Melanocyte of skin (primary cell): Measurements from ENCODE around the gene TSHZ2.

- CAGE, long polyA plus RNA, 2 experiments = no peak in any of the 2 experiments
Measured at GRCh38 chr20:51594720-51595453, 52.4 kb upstream of the NFATC2 start.

DNA sequence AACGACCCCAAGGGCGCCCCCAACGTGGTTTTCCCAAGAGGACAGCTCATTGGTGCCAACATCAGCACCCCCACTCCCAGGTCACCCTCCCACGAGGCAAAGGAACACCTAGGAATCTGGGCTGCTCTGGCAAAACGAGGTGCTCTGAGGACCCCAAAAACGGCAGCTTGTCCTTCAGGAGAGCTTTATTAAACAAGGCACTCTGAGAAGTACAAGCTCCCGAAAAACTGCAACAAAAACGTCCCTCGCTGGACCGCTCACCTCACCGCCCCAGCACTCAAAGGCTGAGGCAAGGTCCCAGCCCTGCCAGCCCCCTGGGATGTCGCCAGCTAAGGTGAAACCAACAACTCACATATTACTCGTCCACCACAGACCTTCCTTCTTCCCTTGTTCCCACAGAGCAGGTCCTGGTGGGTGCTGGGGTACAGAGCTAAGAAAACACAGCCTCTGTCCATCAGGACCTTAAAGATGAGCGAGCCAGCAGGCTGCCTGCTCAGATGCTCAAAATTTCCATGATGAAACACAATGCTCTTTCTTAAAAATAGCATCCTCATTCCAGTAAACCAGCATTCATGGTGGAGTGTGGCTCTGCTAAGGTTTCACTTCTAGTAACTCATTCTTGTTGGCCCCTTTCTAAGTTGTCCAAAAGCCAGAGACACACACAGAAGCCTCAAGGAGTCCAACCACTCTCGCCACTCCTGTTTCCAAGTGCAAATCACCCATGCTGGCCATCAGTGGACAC is 36.0 kb downstream of the ATP9A start:
- CAGE, long polyA plus RNA, 2 experiments = no peak in any of the 2 experiments

- CAGE, long polyA plus RNA, 2 experiments = no peak in any of the 2 experiments
Measured at GRCh38 chr20:51758818-51759523, 9.2 kb downstream of the ATP9A start.

- CAGE, long polyA plus RNA, 2 experiments = no peak in any of the 2 experiments
Measured at GRCh38 chr20:52001093-52001441, 190.5 kb downstream of the ZFP64 start.

GRCh38 chr20:52094751-52094950 is 96.9 kb downstream of the ZFP64 start:
- CAGE, long polyA plus RNA, 2 experiments = no peak in any of the 2 experiments

DNA sequence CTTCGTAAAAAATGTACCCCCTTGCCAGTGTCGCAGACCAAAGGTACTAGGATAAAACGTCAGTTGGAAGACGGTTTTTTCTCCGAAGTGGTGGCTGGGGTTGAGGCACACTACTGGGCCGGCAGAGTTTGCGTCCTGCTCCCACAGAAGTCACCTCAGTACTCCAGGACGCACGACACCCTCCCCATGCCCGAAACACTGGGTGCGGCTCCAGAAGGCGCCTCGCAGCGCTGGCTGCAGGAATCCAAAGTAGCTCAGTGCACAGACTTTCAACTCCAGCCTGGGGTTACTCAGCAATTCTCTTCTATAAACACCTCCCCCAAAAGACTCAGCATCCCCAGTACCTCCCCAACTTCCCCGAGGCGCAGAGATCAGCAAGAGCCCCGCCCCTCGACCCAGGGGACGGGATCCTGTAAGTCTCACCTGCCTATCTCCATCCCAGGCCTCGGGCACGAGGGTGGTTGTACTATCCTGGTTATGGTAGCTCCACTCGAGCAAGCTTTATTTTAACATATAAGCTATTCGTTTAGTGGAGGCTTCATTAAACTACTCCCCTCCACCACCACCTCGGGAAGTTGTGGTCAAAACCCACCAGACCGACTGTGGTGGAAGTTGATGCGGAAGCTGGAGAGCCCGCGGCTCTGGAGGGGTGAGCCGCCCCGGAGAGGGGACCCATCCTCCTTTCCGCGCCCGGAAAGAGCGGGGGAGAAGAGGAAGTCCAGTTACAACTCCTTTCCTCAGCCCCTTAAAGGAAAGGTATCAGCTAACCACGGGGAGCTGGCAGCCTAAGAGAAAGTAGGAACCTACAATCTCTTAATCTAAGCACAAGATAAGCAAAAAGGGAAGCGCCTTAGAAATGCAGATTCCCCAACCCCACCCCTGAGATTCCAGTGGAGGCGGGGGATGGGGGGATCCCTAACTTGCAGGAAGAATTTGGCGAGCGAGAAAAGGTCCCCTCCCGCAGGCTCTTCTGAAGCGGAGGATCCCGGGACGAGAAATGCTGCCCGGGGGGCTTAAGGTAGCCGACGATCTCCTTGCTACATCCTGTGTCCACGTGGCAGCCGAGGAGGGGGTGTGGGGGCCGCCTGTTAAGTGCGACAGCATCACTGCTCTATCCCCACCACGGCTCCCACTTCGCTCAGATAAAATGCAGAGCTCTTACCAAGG is 87.8 kb downstream of the ZFP64 start:
- CAGE, long polyA plus RNA, 2 experiments = no peak in any of the 2 experiments

DNA sequence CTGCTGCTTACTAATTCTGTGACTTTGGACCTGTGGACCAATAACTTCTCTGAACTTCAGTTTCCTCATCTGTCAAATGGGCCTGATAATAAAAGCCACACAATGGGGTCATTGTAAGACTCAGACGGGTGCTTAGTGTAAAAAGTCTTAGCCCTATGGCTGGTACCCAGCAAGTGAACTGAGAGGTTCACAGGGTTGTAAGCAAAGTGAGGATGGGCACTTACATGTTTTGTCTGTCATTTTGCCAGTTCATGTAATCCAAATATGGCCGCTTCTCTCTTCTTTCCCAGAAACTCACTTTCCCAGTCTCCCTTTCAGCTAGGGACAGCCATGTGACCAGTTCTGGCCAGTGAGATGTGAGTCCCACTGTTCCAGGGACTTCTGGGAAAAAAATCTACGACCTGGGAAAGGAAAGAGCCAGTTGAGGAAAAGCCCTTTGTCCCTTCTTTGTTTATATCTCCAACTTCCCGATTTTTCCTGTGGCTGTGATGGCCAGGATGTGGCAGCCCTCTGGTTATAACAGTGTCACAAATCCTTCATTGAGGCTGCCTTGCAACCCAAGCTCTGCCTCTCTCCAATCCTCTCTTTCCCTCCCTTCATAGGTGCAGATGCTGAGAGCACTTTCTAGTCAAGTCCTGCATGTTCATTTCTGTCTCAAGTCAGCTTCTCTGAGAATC is 148.4 kb upstream of the ZFP64 start:
- CAGE, long polyA plus RNA, 2 experiments = no peak in any of the 2 experiments

GRCh38 chr20:52490842-52491162 is 299.2 kb upstream of the ZFP64 start:
- CAGE, long polyA plus RNA, 2 experiments = no peak in any of the 2 experiments

DNA sequence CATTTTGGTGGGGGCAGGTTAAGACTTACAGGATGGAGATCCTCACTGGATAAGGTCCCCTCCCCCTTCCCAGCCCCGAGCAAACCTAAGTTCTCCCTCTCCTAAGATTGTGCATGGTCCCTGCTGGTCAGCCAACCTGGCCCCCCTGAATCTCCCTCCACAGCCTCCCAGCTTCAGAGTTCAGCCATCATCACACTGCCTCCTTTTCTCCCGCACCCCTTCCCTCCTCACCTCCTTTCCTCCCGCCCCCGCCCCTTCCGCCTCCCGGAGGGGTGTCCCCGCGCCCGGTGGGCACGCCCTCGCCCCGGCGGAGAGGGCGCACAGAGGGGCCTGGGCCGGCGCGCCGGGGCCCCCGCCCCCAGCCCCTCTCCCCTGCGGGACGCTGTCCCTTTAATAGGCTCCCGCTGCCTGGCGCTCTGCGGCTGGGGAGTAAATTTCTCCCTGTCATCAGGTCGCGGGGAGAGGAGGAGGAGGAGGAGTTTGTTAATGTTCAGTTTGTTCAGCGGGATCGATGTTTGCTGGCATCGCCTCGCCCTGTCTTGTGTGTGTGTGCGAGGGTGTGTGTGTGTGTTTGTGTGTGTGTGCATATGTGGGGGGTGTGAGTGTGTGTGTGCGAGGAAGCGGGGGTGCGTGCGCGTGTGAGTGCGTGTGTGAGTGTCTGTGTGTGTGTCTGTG is at the start of gene TSHZ2:
Gene TSHZ2 (plus strand): TSS at position 493 of the 675 bp plus-strand sequence.
- CAGE, long polyA plus RNA, 2 experiments = no peak in any of the 2 experiments

GRCh38 chr20:53567049-53568146 is 26.2 kb downstream of the ZNF217 start:
- CAGE, long polyA plus RNA, 2 experiments = no peak in any of the 2 experiments

GRCh38 chr20:53585168-53585399 is 8.6 kb downstream of the ZNF217 start:
- CAGE, long polyA plus RNA, 2 experiments = no peak in any of the 2 experiments

- CAGE, long polyA plus RNA, 2 experiments = no peak in any of the 2 experiments
Measured at GRCh38 chr20:53596975-53597534, 3.4 kb upstream of the ZNF217 start.

GRCh38 chr20:53660080-53660990 is 66.7 kb upstream of the ZNF217 start:
- CAGE, long polyA plus RNA, 2 experiments = no peak in any of the 2 experiments

DNA sequence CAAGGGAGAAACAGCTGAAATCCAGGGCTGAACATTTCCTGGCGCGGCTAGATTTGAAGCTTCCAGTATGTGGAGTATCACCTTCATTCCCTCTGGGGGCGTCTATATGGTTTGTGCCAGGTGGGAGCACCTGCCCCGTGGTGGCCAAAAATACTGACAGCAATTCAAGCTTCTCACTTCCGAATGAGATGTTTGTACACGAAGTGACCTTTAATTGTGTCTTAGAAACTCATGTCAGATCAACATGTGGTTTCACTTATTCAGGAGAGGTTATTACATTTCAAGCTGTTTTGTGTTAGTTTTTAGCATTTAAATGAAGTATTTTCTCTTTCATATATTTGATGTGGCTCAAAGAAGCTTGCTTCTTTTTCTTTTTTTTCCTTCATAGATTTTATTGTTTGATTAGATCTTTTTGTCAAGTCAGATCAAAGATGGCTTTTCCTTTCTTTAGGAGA is 67.4 kb upstream of the ZNF217 start:
- CAGE, long polyA plus RNA, 2 experiments = no peak in any of the 2 experiments

- CAGE, long polyA plus RNA, 2 experiments = no peak in any of the 2 experiments
Measured at GRCh38 chr20:53785136-53785704, 191.6 kb upstream of the ZNF217 start.

DNA sequence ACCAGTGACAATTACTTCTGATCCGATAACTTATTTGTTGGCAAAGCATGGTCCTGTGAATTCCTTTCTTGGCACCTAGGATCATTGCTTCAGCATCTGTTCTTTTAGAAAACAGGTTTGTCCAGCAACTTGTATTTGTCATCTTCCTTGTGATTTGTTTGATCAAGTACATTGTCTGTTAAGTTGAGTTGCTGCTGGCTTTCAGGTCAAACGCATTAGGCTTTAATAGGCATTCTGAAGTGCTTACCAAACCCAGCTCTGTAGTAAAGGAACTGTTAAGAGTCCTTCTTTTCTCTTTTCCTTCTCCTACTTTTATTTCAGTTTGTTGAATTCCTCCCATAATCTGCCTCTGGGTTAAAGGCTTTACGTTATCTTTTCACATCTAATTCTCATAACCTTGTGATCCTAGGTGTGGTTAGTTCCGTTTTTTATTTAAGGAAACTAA is 192.5 kb upstream of the ZNF217 start:
- CAGE, long polyA plus RNA, 2 experiments = no peak in any of the 2 experiments

DNA sequence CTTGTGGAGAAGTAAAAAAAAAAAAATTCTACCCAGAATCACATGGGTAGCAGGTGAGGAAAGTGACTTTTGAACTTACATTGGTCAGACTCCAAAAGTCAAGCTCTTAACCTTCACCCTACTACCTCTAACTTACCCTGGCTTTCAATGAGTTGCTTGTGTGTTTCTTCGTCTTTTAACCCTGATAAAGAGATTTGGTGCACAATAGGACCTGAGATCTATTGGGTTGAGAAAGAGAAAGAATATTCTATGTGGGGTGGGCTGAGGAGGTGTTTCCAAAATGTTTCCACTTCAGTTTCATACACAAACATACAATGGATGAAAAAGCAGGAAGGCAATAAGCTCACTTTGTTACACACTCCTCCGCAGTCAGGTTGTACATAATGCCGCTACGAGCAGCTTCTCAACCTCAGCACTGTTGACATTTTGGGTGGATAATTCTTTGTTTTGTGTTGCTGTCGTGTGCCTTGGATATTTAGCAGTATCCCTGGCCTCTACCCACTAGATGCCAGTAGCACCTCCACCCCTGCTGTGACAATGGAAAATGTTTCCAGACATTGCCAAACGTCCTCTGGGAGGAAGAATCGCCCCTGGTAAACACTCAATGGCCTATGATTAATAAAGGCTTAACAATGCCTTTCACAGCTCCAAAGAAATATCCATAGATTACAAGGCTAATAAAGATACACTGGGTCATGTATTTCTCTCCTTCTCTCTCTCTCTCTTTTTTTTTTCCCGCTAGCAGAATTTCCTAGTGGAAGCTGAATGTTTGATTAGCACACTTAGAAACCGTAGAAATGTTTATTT is 193.1 kb upstream of the ZNF217 start:
- CAGE, long polyA plus RNA, 2 experiments = no peak in any of the 2 experiments

GRCh38 chr20:53875550-53876116 is 194.8 kb downstream of the BCAS1 start:
- CAGE, long polyA plus RNA, 2 experiments = no peak in any of the 2 experiments

DNA sequence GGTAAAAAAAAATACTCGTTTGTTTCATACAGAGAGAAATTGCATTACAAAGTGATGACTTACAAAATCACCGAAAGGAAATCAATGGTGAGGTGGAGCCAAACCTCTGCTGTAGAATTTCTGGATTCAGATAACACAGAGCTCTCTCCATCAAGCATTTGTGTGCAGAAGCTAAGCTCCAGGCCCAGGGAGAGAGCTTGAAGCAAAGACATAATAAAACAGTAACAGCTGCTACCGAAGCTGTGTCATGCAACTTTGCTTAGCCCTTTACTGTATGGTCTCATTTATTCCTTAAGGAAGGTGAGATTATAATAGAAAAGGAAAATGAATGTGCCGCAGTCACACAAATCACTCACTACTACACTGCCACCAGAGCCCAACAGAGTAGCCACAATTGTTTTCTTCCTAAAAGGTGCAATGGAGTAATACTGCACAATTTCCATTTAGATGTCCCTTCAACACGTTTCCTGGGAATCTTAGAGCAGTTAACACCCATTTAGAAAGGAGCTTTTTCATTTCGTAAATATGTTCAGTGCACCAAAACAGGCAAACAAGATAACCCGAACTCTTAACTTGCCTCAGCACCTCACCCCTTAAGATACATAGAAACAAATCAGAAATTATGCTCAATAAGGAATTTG is 155.7 kb downstream of the BCAS1 start:
- CAGE, long polyA plus RNA, 2 experiments = no peak in any of the 2 experiments

- CAGE, long polyA plus RNA, 2 experiments = no peak in any of the 2 experiments
Measured at GRCh38 chr20:53916906-53918155, 153.1 kb downstream of the BCAS1 start.